ENCODE measurements around the genes GALNT10 and SAP30L.

GRCh38 chr5:150779850-150780719 is 1.5 kb downstream of the SMIM3 start:
- RRBS = no CpG with 5 or more reads among the region's 10 CpGs
CAGE:
- cytosol, long polyA plus RNA = no peak
- long polyA plus RNA = no peak
- nucleus, long polyA plus RNA = no peak

GRCh38 chr5:151042359-151042958 is 22.1 kb downstream of the GPX3 start:
- RRBS = no CpG with 5 or more reads among the region's 13 CpGs
CAGE:
- cytosol, long polyA plus RNA = no peak
- long polyA plus RNA = no peak
- nucleus, long polyA plus RNA = no peak

DNA sequence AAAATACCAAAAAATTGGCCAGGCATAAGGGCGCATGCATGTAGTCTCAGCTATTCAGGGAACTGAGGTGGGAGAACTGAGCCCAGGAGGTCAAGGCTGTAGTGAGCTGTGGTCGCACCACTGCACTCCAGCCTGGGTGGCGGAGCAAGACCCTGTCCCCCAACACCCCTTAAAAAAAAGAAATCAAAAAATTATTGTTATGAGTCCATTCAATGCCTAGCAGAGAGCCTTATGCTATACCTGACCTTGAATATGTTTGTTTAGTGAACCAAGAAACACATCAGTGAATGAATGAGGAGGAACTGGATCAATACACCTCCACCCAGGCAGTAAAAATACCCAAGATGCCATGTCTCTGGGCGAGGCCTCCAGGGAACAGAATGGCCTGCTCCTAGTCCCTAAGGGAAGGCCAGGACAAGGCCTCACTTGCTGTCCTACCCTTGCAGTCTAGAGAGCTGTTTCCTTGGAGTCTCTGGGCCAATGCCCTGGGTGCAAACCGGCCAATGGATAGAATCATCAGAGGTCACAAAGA is 26.2 kb downstream of the TNIP1 start:
- RRBS = no CpG with 5 or more reads among the region's 5 CpGs
CAGE:
- cytosol, long polyA plus RNA = no peak
- long polyA plus RNA = no peak
- nucleus, long polyA plus RNA = no peak

DNA sequence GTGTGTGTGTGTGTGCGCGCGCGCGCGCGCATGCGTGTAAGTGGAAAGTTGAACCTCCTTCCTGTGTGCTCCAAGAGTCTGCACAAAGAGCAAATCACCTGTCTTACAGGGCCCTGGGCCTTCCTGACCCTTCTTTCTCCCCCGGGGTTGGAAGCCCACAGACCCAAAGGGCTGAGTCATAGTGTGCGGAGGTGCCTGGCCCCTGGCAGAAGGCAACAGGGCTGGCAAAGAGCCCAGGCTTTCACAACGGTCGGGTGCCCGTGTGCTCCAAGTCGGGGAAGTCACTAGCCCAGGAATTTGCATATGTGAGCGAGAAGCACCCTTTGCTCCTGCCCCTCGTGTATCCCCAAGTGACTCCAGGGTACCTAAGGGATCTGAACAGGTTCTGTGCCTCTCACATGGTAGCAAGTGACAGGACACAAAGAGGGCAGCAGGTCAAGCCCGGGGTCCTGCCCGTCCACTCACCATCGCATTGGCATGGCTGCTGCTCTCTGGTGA is 20.9 kb downstream of the TNIP1 start:
- RRBS = no CpG with 5 or more reads among the region's 19 CpGs
CAGE:
- cytosol, long polyA plus RNA = no peak
- long polyA plus RNA = no peak
- nucleus, long polyA plus RNA = no peak

DNA sequence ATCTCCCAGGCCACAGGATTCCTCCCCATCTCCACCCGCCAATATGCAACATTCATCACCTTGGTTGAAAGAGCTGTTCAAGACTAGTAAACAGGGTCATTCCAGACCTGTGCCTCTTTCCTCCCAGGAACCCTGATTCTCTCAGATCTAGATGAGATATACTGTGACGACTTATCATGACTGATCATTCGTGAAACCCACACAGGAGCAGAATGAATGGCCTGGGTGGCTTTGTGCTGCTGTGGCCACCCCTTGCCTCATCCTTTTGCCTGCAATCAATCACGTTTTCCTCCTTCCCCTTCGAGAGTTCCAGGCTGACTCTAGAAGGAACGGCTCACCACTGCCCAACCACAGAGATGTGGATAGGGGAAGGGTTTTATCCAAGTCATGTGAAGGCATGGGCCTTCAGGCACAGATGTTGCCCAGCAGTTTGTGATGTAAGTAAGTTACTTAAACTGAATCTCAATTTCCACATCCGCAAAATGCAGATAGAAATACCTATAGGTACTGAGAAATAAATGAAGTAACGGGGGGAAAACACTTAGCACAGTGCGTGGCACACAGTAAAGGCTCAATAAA is 5.8 kb downstream of the ANXA6 start:
- RRBS = no CpG with 5 or more reads among the region's 9 CpGs
CAGE:
- cytosol, long polyA plus RNA = no peak
- long polyA plus RNA = no peak
- nucleus, long polyA plus RNA = no peak

DNA sequence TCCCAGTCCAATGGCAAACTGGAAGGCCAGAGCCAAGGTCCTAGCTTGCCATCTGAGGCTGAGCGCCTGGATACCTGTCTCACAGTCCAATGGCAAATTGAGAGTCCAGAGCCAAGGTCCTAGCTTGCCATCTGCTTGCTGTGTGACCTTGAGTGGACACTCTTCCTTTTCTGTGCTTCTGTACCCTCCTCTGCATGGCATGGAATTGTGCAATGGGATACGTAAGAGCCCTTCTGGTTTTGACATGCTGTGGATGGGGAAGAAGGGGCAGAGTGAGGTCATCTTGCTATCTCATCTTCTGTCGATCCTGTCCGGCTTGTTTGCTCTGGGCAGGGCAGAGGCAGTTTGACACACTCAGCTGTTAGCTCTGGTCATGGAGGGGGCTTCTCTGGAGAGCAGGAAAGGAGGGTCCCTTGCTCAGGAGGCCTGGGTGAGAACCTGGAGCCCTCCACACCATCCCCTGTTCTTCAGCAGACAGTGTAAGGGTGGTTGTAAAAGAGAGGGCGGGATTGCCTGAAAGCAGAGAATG is 8.7 kb downstream of the CCDC69 start:
- RRBS = no CpG with 5 or more reads among the region's 5 CpGs
CAGE:
- cytosol, long polyA plus RNA = no peak
- long polyA plus RNA = no peak
- nucleus, long polyA plus RNA = no peak

DNA sequence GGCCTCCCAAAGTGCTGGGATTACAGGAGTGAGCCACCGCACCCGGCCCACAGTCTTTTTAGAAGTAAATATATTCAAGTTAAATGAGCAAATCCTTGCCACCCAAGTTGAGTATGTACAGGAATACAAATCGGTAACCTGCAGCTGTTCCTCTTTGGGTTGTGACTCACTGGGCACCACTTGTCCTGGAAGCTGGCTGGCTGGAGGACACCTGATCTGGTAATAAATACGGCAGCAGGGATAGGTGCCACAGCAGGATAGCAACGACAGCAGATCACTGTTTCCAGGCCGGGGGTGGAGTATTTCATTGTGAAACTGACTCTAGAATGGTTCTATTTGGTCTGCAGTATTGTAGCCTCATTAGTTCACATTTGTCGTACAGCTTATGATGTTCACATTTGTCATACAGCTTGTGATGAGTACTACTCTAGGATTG is 35.7 kb upstream of the SLC36A2 start:
- RRBS = no CpG with 5 or more reads among the region's 7 CpGs
CAGE:
- cytosol, long polyA plus RNA = no peak
- long polyA plus RNA = no peak
- nucleus, long polyA plus RNA = no peak

GRCh38 chr5:151454040-151454633 is 6.7 kb downstream of the SLC36A1 start:
- RRBS = no CpG with 5 or more reads among the region's 2 CpGs
CAGE:
- cytosol, long polyA plus RNA = no peak
- long polyA plus RNA = no peak
- nucleus, long polyA plus RNA = no peak

- RRBS = no CpG with 5 or more reads among the region's 33 CpGs
CAGE:
- cytosol, long polyA plus RNA = no peak
- long polyA plus RNA = no peak
- nucleus, long polyA plus RNA = no peak
Observed at GRCh38 chr5:151696202-151697454, 9.9 kb upstream of the SPARC start.

DNA sequence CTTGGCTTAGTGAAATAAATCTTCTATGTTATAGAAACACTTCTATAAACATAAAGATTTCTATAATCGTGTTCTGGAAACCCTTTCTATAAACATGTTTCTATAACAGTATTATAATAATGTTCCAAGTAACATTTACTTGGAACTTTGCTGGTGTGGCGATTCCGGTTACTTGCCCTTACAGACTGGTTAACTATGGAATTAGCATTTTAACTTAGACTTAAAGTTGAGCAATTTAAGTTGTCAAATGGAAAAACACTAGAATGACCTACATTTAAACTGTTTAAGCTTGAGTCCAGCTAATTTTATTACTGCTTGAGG is 1.8 kb downstream of the G3BP1 start:
- RRBS = no CpG with 5 or more reads among the region's 3 CpGs
CAGE:
- cytosol, long polyA plus RNA = no peak
- long polyA plus RNA = no peak
- nucleus, long polyA plus RNA = no peak

GRCh38 chr5:151773944-151774305 is 2.2 kb downstream of the G3BP1 start:
- RRBS = no CpG with 5 or more reads among the region's 3 CpGs
CAGE:
- cytosol, long polyA plus RNA = no peak
- long polyA plus RNA = no peak
- nucleus, long polyA plus RNA = no peak

DNA sequence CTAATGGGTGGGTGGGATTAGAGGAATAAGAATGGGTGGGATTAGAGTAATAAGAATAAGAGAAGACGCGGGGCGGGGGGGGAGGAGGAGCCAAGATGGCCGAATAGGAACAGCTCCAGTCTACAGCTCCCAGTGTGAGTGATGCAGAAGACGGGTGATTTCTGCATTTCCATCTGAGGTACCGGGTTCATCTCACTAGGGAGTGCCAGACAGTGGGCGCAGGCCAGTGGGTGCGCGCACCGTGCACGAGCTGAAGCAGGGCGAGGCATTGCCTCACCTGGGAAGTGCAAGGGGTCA is 197.9 kb downstream of the NMUR2 start:
- RRBS = no CpG with 5 or more reads among the region's 12 CpGs
CAGE:
- cytosol, long polyA plus RNA = no peak
- long polyA plus RNA = no peak
- nucleus, long polyA plus RNA = no peak

DNA sequence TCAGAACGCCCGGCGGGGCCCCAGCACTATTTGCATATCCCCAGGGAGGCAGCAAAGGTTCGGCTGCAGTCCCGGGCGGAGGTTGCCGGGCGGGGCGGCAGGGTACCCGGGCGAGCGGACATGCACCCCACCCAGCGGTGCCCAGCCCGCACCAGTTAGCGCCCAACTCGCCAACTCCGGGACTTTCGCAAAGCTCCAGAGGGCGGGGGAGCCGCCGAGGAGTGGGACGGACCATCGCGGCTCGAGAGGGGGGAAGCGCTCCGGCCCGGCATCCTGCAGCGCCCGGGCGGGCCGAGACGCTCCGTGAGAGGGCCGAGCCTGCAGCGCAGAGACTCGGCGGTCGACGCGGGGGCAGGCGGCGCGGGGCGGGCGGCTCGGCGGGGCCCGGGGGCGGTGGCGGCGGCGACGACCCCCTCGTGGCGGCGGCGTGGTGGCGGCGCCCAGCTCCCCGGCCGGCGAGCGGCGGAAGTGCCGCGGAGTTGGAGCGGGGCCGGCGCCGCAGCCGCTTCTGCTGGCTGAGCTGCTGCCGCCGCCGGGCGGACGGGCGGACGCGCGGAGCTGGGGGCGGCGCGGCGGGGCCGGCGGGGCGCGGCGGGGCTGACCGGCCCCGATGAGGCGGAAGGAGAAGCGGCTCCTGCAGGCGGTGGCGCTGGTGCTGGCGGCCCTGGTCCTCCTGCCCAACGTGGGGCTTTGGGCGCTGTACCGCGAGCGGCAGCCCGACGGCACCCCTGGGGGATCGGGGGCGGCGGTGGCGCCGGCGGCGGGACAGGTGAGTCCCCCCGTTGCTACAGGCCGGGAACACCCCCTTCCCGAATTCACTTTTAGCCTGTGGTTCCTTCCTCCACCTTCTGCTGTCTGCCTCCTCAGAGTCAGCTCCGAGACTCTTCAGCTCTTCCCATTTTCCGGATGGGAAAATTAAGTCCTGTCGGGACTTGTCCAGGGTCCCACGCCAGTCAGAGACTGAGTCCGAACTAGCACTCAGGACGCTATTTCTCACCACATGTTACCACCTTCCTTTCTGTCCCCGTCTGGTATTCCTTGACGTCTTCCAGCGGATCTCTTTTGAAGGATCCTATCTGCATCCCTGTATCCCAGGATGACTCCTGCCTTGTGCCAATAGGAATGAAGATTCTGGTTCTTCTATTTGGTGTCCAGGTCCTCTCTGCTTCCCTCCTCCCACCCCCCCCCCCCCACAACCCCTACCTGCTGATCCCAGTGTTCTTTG is at the start of gene GALNT10:
Gene GALNT10, plus strand, starts transcription at position 477 of the 1,225 bp plus-strand sequence.
- RRBS = 1% methylated on average over 69 of the region's 123 CpGs
CAGE:
- cytosol, long polyA plus RNA = no peak
- long polyA plus RNA = no peak
- nucleus, long polyA plus RNA = no peak

DNA sequence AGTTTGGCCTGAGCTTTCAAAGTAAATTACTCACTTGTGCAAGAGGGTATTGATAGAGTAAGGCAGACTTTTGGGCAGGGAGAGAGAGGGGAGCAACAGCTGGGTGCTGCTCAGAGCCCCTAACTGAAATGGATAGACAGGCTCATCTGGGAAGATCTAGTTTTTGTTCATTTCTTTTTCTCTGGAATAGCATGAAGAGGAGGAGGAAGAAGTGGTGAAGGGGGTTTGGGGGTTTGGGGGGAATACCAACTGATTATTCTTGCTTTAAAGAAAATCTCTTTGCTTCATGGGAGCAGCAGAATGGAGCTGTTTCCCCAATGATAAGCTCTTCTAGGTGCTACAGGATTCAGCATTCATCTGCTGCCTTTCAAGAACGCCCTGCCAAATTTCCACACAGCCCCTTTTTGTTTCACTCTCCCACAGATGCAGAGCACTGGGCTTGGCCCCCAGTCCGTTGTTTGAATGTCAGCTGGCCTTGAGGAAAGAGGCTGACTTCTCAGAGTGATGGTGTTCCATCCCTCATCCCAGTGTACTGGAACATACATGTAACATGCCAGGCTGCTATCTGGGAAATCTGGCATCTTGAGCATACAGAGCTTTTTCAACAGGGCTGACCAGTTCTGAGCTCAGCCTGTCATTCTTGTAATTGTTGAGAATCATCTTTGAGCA is 2.5 kb downstream of the GALNT10 start:
- RRBS = no CpG with 5 or more reads among the region's 2 CpGs
CAGE:
- cytosol, long polyA plus RNA = no peak
- long polyA plus RNA = no peak
- nucleus, long polyA plus RNA = no peak

DNA sequence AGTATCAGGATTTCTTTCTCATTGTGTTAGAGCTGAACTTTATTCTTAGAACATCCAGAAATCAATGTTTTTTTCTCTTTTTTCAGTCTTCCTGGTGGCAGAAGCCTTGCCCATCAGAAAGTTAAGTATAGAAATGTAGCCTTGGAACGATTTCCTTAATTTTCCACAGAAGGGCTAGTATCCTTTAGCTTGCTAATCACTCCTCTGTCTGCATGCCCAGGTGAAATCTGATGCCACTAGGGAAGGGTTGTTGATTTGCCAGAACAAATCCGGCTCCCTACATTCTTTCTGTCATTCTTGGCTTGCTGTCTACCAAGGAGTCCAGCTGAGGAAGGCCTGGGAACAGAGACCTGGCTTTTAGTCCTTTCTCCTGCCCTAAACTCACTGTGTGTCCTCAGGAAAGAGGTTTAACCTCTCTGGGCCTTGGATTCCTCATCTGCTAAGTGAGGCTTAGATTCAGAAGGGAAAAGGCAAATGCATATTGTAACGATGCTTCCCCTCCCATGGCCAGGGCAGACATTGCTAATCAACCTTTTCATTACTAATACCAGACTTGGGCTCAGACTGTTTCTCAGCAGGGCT is 3.8 kb downstream of the GALNT10 start:
- RRBS = no CpG with 5 or more reads among the region's 3 CpGs
CAGE:
- cytosol, long polyA plus RNA = no peak
- long polyA plus RNA = no peak
- nucleus, long polyA plus RNA = no peak

GRCh38 chr5:154238798-154239592 is 48.5 kb downstream of the GALNT10 start:
- RRBS = no CpG with 5 or more reads among the region's 14 CpGs
CAGE:
- cytosol, long polyA plus RNA = no peak
- long polyA plus RNA = no peak
- nucleus, long polyA plus RNA = no peak

- RRBS = no CpG with 5 or more reads among the region's 4 CpGs
CAGE:
- cytosol, long polyA plus RNA = no peak
- long polyA plus RNA = no peak
- nucleus, long polyA plus RNA = no peak
Observed at GRCh38 chr5:154367902-154368457, 77.8 kb upstream of the SAP30L start.

DNA sequence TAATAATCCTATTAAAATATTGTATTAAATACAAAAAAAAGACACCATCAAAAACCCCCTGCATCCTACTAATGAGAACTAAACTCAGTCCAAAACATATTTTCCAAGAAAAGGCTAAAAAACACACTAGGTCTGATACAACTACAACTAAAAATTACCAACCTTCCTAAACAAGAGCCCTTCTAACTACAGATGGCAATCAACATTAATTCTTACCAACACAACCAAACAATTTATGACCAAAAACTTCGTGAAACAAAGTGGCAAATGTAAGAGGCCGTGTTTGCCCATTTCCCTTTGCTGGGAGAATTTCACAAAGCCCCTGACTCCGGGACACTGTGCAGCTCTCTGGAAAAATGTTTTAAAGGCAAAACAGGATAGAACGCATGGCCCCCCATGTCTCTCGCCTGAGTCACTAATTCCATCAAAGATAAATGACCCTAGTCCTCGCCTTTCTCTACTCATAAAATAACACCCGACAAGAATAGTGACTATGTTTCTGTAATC is 55.9 kb upstream of the SAP30L start:
- RRBS = no CpG with 5 or more reads among the region's 7 CpGs
CAGE:
- cytosol, long polyA plus RNA = no peak
- long polyA plus RNA = no peak
- nucleus, long polyA plus RNA = no peak

- RRBS = under 1% methylated on average over 19 of the region's 82 CpGs
CAGE:
- cytosol, long polyA plus RNA = no peak
- long polyA plus RNA = no peak
- nucleus, long polyA plus RNA = no peak
Observed at GRCh38 chr5:154445239-154446238, at the start of gene SAP30L. SAP30L (plus strand) TSS chr5:154445997.

- RRBS = no CpG with 5 or more reads among the region's 3 CpGs
CAGE:
- cytosol, long polyA plus RNA = no peak
- long polyA plus RNA = no peak
- nucleus, long polyA plus RNA = no peak
Observed at GRCh38 chr5:154453247-154453730, 7.5 kb downstream of the SAP30L start.

Measured in SK-N-SH (cell line).